Heart (tissue), 3 donors: Measurements from ENCODE around the genes MICALL2 and TMEM184A.

DNA sequence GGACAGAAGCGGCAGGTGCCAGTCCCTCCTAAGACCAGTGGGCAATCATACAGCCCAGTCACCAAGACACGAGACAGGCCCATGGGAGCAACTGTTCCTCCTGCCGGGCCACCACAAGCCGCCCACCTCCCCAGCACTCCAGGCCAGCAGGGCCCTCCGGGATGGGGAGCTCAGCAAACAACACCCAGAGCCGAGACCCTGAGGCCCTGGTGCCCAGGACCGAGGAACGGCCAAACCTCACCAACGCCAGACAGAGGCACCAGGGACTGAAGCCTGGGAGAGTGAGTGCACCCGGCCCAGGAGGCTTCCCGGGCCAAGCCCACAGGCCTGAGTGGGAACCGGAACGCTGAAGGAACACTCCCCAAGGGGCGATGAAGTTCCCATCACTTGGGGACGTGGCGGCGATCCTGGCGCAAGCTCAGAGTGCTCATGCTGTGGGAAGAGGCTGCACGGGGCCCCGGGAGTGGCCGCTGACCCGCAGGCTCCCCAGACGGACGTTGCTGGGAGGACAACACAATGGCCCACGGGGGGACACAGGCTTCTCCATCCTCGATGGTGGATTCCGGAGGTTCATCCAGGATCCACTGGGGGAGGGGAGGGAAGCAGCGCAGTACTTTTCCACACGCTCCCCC is 15.0 kb downstream of the C7orf50 start:
- RAMPAGE, long total RNA, 2 experiments: no peak in any of the 2 experiments

GRCh38 chr7:1171746-1171945 is 11.7 kb upstream of the ZFAND2A start:
- RAMPAGE, long total RNA, 2 experiments: no peak in any of the 2 experiments

- RAMPAGE, long total RNA, 2 experiments: no peak in any of the 2 experiments
Measured at GRCh38 chr7:1229458-1230470, 2.9 kb upstream of the UNCX start.

- RAMPAGE, long total RNA, 2 experiments: no peak in any of the 2 experiments
Measured at GRCh38 chr7:1444517-1445724, 14.3 kb downstream of the MICALL2 start.

GRCh38 chr7:1448495-1449193 is 10.6 kb downstream of the MICALL2 start:
- RAMPAGE, long total RNA, 2 experiments: no peak in any of the 2 experiments

DNA sequence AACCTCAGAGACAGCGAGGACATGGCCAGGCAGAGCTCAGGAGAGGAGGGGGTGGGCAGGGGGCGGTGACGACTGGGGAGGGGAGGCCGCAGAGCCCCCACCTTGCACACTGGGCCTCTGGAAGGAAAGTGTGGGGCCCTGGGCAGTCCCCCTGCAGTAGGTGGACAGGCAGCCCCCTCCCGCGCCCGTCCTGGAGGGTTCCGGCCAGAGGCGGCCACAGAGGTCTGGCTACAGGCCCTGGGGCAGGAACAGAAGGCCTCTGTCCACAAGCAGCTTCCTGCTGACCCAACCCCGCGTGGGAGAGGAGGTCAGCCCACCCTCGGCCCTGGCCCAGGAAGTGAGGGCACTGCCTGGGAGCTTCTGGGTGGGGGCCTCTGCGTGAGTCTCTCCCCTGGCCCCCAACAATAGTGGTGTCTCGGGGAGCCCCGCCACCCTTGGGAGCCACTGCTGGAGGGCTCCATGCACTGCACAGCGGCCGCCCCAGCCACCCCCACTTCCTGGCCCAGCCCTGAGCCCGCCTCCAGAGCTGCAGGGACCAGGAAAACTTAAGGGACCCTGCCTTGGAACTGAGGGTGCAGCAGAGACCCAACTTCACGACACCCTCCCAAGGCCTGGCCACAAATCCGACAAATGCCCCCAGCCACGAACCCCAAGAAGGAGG is 4.7 kb downstream of the MICALL2 start:
- RAMPAGE, long total RNA, 2 experiments: no peak in any of the 2 experiments

GRCh38 chr7:1459068-1460215 is at the start of gene MICALL2:
Gene MICALL2, minus strand, starts transcription at chr7:1459470.
- RAMPAGE, long total RNA, 2 experiments: no peak in any of the 2 experiments

GRCh38 chr7:1467101-1467997 is 8.1 kb upstream of the MICALL2 start:
- RAMPAGE, long total RNA, 2 experiments: no peak in any of the 2 experiments

GRCh38 chr7:1535325-1536490 is 5.2 kb downstream of the MAFK start:
- RAMPAGE, long total RNA, 2 experiments: no peak in any of the 2 experiments

DNA sequence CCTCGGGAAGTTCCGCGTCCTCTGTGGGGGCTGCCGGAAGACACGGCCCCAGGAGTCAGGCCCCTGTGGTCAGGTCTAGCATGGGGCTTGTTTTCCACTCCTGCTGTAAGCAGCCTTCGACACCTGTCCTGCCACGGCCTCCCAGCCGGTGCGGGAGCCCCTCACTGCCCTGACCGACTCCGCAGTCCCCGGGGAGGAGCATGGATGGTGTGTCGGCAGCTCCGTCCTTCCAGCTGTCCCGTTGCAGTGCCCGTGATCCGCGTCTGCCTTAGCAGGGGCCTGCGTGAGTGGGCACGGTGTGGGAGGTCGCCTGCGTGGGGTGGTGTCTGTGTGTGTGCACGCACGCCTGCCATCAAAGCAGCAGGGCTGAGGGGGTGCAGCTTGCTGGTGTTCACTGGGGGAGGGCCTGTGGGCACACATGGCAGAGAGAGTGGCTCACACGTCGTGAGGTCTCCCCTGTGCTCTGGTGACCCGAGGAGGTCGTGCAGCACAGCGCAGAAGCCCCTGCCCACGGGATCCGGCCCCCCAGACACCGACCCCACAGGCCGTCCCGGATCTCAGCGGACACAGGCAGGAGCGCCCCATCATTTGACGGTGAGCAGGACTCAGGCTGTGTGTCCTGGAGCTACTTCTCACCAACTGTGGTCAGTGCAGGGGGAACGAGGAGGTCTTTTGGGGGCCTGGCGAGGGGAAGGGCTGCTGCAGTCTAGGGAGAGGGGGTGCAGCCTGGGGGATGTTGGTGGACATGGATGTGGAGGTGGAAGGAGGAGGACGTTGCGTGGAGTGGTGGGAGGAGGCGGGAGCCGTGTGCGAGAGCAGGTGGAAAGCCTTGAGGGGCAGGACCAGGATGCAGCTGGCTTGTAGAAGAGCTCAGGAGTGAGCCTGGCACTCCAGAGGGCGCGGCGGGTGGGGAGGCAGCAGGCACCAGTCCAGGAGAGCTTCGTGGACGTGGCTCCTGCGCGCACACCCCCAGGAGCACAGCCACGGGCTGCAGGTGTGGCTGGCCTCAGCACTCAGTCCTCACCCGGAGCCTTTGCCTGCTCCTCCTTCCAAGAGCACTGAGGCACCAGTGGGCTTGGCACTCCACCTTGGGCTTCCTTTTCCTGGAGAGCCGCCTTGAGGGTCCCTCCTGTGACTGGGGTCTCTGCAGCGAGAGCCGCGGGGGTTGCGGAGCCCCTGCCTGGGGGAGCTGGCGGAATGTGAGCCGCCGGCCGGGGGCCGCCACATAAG is 10.6 kb downstream of the MAFK start:
- RAMPAGE, long total RNA, 2 experiments: no peak in any of the 2 experiments

- RAMPAGE, long total RNA, 2 experiments: no peak in any of the 2 experiments
Measured at GRCh38 chr7:1555707-1556711, at the start of gene TMEM184A. Gene TMEM184A, minus strand, starts transcription at chr7:1556205.

- RAMPAGE, long total RNA, 2 experiments: no peak in any of the 2 experiments
Measured at GRCh38 chr7:1648120-1648962, 21.7 kb upstream of the ELFN1 start.

DNA sequence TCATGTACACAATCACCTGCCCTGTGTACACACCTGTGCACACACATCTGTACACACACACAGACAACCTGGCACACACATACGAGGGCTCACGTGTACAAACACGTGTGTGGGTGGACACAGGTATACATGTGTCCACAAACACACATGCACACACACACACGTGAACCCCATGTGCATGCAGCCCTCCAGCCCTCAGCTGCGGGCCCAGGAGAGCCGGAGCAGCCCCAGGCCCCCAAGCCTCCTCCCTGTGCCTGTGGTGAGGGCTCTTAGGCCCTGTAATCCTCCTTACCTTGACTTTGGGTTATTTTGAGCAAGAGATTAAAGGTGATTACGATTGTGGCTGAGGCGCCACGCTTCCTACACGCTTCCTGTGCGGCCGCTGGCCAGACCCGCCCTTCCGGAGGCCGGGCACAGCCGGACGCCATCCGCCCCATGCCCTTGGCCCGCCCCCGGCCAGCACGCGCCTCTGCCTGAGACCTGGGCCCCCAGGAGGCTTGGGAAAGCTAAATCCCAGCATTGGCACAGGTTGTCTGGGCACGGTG is 71.9 kb downstream of the ELFN1 start:
- RAMPAGE, long total RNA, 2 experiments: no peak in any of the 2 experiments

GRCh38 chr7:1742821-1743356 is 72.8 kb downstream of the ELFN1 start:
- RAMPAGE, long total RNA, 2 experiments: no peak in any of the 2 experiments

DNA sequence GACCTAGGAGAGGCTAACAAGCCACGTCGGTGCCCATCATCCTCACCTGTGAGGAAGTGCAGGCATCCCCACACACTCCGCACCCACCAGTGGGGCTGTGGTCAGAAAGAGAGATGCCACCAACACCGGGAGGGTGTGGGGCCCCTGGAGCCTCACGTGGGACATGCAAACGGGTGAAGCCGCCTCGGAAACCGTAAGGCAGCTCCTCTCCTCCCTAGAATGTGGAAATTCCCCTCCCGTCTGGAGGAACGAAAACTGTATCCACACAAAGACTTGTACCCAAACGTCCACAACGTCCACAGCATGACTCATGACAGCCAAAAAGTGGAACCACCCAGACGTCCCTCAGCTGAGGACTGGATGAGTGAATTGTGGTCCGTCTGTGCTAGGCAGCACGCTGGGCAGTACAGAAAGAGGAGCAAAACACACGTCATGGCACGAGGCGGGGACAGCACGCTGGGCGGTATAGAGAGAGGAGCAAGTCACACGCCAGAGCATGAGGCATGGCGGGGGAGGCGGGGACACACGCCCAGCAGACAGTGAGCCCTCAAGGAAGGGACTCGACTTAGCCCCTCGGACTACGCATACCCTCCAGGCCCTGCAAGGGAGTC is 246.1 kb downstream of the ELFN1 start:
- RAMPAGE, long total RNA, 2 experiments: no peak in any of the 2 experiments

- RAMPAGE, long total RNA, 2 experiments: no peak in any of the 2 experiments
Measured at GRCh38 chr7:1925441-1926290, 255.6 kb downstream of the ELFN1 start.

GRCh38 chr7:1986326-1987051 is 246.3 kb downstream of the MAD1L1 start:
- RAMPAGE, long total RNA, 2 experiments: no peak in any of the 2 experiments

DNA sequence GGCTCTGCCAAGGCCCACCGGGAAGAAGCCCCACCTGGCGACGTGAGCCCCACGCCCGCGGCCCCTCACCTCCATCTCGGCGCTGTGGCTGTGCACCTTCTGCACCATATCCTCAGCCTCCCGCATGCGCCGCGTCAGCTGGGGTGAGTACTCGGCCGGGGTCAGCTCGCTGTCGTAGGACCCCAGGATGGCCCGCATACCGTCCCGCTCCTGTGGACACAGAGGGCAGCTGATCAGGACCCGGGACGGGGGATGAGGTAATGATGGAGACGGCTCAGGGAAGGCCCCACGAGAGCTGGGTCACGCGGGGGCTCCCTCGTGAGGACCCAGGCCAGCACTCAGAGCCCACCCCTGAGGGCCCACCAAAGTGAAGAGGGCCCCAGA is 218.3 kb downstream of the MAD1L1 start:
- RAMPAGE, long total RNA, 2 experiments: no peak in any of the 2 experiments

GRCh38 chr7:2109792-2110677 is 122.7 kb downstream of the MAD1L1 start:
- RAMPAGE, long total RNA, 2 experiments: no peak in any of the 2 experiments

DNA sequence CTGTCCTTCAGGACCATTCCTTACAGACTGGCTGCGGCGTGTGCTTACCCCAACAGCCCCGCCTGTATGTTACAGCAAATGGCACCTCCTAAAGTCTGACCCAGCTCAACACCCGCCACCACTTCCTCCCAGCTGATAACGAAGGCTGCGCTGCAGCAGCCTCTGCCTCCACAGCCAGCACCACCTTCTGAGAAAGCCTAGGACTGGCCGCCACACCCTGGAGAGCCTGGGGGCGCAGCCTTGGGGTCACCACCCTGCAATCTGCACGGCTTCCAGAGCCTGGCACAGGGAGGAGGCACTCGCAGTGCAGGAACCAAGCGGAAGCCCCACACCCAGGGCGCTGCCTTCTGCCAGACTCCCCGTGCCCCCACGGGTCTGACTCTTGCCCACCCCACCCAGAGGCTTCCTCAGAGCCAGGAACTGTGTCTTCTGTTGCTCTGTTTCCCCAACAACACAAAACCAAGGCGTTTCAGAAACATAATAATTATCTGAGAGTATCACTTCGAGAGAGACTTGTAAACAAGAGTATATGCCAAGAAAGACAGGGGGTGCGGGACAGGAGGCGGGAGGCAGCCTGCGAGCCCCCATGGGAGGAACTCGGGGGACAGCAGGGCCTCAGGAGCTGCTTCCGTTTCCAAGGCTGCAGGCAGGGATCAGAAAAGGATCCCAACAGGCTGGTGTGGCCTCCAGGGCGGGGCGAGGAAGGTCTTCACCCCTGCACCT is 112.4 kb downstream of the MAD1L1 start:
- RAMPAGE, long total RNA, 2 experiments: no peak in any of the 2 experiments